Hematopoietic multipotent progenitor cell (in vitro differentiated cells): ENCODE measurements around a stretch of chr2.

DNA sequence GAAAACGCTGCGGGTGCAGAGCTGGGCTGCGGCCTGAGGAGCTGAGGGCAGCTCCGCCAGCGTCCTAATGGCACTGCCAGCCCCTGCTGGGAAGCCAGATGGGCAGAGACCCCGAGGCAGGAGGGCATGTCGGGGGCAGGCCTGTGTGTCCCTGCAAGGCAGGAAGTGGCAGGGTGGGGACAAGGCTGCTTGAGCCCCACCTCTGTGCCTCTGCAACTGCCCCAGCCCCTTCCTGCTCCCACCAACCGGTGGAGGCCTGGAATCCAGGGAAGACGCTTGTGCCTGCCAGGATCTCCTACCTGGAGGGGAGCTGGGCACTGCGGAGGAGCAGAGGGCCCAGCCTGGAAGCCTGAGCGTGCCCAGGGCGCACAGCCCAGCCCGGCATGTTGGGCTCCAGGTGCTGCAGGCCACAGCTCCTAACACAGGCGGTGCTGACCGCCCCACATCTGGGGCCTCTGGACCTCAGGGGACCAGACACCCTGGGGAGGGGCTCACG lies 36.1 kb downstream of the HS6ST1 start:
- CAGE, long polyA plus RNA: no peak

GRCh38 chr2:128306014-128306754 lies 12.5 kb downstream of the HS6ST1 start:
- CAGE, long polyA plus RNA: no peak

GRCh38 chr2:128322793-128323124 lies 4.1 kb upstream of the HS6ST1 start:
- CAGE, long polyA plus RNA: no peak

DNA sequence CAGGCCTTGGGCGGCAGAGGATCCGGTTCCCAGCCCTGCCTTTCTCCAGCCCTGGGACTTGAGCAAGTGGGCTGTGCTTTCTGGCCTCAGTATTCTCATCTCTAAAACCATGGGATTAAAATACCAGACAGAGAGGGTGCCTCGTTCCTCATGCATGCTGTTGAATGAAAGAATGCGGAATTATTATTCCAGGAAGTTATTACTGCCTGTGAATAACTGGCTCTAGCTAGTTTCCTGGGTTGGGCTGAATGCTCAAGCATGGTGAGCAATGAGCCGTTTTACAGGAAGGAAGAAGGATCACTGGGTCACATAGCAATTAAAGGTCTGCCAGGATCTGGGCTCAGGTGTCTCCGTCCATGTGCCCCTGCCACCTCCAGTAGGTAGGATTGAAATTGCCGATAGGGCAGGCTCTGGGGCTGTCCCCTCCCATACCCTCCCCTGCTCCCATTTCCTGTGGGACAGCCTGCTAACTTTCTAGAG lies 77.2 kb upstream of the HS6ST1 start:
- CAGE, long polyA plus RNA: no peak

GRCh38 chr2:128442372-128442746 lies 123.7 kb upstream of the HS6ST1 start:
- CAGE, long polyA plus RNA: no peak

GRCh38 chr2:128472881-128473874 lies 154.5 kb upstream of the HS6ST1 start:
- CAGE, long polyA plus RNA: no peak

- CAGE, long polyA plus RNA: no peak
These were observed 40.5 kb upstream of the RAB6C start for GRCh38 chr2:129938868-129939561.

GRCh38 chr2:130154886-130155508 lies 10.1 kb upstream of the CCDC74B start:
- CAGE, long polyA plus RNA: no peak

GRCh38 chr2:130228771-130229527 lies 30.7 kb upstream of the TUBA3E start:
- CAGE, long polyA plus RNA: no peak

DNA sequence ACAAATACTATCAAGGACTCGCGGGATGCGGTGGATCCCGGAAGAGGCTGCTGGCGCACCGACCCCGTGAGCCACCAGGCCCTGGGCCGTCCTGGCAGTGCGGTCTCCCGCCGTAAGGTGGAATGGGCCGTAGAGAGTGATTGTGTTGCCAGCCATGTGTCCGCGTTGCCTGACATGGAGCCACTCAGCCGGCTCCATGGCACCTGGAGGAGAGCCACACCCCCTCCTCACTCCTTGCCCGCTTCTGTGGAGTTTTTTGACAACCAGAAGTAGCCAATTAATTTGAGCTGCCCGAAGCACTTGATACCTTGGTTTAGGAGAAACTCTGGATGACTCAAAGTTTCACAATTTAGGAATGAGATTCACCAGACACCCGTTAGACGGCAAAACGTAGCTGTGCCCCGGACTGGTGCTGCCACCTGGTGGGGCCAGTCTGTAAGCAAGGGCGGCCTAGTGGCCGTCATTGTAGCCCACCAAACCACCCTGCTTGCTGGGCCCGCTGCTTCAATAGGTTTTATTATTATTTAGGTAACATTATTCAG lies 9.6 kb downstream of the CCDC115 start:
- CAGE, long polyA plus RNA: no peak

- CAGE, long polyA plus RNA: no peak
These were observed 31.1 kb downstream of the PTPN18 start for GRCh38 chr2:130386926-130387374.

DNA sequence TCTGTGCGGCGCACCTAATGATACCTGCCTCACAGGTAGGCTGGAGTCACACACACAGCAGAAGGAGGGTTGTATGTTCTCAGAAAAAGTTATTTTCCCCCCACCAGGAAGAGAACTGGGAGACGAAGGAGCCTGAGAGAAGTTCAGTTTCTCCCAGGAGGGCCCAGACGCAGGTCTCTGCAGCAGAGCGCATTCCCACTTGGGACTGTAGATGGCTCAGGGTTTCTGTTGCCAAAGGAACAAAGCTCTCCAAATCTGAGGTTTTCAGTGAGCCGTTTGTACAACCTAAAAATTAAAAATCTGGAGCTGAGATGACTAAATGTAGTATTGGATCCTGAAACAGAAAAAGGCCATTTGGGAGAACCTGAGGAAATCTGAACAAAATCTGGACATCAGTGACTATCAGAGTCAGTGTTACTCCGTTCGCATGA lies 78.2 kb downstream of the FAM168B start:
- CAGE, long polyA plus RNA: no peak

DNA sequence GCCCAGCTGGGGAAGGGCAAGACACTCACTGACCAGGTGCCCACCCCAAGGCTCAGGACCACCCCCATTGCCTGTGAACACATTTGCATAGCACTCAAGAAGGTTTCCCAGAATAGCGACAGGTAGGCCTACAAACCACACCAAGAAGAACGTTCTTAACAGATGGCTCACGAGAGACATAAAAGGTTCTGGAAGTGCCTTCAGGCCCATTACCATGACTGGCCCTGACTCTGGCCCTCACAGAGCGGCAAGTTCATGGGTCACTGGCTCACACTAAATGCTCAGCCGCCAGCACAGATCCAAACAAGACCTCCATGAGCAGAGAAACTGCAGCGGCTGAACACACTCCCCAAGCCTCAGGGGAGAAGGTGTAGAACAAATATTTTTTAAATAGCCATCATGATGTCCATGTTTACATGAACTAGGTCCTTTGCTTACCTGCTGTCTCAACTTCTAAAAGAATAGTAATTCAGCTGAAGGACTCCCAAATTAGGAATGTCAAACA lies 43.9 kb downstream of the FAM168B start:
- CAGE, long polyA plus RNA: no peak

DNA sequence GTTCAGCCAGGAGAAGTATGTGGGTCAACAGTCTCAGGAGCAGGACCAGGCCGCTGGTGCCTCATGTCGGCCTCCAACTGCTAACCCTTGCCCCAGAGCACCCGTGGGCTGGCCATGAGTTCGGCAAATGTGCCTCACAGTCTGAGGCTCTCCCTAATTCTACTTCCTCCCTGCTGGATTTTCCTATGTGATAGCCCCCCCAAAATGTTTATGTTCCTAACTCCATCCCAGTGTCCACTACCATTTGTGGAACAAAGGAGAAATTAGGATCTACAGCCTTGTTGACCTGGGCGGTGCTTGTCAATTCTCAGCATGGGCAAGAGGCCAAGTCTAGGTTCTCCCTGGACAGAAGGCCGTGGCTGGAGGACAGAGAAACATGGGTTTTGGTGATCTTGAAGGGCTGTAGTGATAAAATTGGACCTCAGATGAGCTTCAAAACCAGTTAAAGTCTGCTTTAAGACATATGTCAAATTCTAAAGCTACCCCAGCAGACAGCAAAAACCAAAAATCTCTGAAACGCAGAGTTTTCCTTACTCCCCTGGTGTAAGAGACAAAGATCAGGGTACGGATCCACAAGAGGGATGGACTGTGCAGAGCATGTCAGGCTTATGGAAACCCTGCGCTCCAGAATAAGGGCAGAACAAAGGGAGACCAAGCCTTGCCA lies 15.8 kb downstream of the FAM168B start:
- CAGE, long polyA plus RNA: no peak

GRCh38 chr2:131081107-131081565 lies 12.1 kb downstream of the FAM168B start:
- CAGE, long polyA plus RNA: no peak

DNA sequence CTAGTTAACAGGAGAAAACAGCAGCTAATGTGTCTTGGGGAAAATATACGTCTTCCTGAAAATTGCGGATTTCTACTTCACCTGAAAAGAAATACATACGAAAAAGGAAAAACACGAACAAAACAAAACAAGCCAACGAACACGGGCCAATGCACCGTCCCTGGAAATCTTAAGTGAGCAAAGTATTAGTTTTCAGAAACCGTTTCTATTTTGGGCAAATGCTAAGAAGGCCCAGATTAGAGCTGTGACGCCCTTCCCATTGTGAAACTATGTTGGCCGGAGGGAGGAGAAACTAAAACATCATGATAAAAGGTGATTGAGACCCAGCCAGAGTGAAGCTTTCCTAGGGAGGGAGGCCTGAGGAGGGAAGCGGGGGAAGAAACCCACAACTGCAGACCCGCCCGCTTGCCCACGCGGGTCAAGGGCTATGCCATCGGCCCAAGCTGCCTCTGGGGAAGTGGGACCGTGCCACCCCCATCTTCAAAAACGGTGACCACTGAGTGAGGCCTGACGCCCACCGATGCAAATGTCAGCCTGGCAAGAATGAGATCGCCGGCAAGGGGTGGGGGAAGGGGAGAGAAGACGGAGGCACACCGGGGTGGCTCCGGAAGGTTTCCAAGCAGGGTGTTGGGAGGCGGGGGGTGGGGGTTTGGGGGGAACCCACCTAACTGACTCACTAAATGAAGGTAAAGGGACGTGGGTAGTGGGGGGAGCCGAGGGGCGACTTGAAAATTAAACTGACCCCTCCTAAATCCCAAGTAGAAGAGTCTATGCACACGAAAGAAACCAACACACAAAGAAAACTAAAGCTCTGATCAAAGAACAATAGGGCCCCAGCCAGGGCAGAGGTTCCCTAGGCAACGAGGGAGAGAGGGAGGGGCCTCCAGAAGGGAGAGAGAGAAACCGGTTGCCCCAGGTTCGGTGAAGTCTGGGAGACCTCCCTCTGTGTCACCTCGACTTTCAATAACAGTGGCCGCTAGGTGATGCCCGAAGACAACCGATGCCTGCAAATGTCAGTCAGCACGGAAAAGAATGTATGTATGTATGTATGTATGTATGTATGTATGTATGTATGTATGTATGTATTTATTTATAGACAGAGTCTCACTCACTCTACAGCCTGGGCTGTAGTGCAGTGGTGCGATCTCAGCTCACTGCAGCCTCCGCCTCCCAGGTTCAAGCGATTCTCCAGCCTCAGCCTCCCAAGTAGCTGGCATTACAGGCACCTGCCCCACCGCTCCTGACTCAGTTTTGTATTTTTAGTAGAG lies 106.4 kb upstream of the ANKRD30BL start:
- CAGE, long polyA plus RNA: no peak

- CAGE, long polyA plus RNA: no peak
These were observed 22.2 kb downstream of the GPR39 start for GRCh38 chr2:132438558-132439508.

- CAGE, long polyA plus RNA: no peak
These were observed 113.2 kb downstream of the GPR39 start for GRCh38 chr2:132529525-132530549.

GRCh38 chr2:132668842-132669796 lies 886 bp downstream of the LYPD1 start:
- CAGE, long polyA plus RNA: no peak

DNA sequence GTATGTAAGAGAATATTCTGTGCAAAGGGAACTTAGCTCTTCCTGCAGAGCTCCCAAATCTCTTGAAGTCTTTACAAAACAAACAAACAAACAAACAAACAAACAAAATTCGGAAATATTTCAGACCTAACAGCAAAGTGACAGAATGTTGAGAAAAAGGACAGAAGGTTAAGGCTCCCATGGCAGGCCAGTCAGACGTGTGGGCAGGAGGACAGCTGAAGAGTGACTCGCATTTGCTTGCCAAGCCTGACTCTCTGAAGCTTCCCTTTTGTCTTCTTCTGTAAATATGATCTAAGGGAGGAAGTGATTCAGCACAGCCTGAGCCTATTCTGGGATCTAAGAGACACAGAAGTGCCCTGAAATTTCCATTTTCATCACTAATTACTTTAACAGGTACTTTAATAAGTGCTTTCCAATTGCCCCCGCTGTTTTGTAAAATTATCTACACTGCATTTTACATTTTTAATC lies 134.0 kb upstream of the LYPD1 start:
- CAGE, long polyA plus RNA: no peak